Neural crest cell (in vitro differentiated cells): ENCODE measurements around the gene NBPF12.

DNA sequence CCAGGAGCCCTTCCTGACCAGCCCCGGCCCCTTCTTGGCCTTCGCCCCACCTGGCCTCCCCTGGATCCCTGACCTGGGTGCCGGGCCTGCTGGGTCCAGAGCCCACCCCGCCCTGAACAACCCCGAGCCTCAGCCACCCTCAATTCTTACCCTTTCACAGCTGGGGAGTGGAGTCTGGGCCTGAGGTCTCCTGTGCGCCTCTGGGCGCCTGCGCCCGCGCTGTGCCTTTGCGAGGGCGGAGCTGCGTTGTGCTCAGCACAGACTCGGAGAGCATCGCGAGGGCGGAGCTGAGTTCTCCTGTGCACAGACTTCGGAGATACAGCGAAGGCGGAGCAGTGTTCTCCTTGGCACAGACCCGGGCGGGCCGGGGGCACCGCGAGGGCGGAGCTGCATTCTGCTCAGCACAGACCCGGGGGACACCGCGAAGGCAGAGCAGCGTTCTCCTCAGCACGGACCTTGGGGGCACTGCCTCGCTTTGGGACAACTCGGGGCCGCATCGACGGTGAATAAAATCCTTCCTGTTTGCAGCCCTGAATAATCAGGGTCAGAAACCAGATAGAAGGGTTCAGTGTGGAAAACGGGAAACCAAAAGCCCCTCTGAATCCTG is 481.2 kb downstream of the H3-7 start:
- PRO-cap = no peak

- PRO-cap = unidirectional peak, plus-strand start at chr1:143643458
Observed at GRCh38 chr1:143643029-143643667, 262.6 kb downstream of the H3-7 start.

DNA sequence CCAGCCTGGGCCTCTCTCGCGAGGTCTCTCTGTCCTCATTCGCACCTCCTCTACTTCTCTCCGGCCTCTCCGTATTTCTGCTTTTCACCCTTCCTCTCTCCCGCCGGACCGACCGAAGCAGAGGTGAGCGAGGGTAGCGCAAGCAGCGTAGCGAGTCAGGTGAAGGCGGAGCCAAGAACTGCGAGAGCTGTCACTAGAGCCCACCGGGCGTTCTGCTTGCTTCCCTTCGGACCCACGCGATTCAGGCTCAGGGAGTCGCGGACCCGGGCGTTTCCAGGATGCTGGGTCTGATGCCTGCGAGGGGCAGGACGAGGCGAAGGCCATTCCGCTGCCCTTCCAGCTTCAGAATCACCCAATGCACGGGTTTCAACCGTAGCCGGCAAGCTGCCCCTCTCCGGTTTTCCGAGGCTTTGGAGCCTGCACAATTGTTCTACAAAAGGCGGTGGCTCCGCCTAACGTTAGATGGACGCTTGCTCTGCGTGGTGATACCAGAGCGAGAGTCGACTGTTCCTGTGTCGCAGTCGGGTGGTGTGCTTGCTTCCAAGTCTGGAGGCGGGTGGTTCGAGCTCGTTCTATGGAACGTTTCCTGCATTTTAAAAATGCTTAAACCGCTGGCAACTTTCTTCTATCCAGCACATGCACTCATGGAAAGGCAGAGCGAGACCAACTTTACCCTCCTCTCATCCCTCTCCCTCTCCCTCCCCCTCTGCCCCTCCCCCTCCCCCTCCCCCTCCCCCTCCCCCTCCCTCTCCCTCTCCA is 244.2 kb downstream of the H3-7 start:
- PRO-cap = no peak

DNA sequence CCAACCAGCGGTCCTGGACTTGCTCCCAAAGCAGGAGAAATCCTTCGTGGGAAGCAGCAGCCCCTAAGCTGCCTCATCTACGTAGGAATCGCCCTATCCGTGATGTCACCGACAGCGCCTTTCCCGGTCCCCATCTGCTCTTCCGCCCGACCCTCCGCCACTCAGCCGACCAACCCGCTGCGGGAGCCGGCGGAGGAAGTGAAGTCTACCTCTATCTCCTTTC is 206.1 kb downstream of the H3-7 start:
- PRO-cap = no peak

DNA sequence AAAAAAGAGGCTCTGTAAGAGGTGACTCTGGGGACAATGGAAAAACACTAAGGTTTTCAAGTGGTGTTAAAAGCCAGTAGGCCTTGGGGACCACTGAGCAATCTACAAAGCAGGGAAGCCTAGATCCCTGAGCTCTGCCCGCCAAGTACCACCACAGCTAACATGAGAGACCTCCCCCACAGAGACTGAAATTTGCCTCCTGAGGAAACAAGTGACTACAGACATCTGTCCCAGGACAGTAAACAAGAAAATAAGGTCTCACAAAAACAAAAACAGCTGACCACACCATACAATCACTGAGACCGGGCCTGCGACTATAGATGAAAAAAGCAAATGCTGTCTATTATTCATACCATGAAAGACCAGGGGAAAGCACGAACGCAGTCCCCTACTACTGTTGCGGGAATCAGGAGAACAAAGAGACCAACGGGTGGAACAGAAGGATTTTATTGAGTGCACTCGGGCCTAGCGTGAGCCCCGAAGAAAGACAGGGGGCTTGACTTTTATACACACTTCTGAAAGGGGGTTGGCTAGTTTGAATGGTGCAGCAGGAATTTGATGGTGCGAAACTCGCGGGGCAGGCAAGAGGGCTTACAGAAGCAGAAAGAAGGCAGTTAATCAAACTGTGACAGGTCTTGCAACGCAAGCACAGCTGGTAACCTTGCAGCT is 47.1 kb upstream of the PPIAL4F start:
- PRO-cap = bidirectional peak, plus-strand start at position 532 of the sequence, minus-strand start at position 479 of the sequence

- PRO-cap = bidirectional peak, plus-strand start at chr1:145215262, minus-strand start at chr1:145215261
Observed at GRCh38 chr1:145214919-145215710, 26.9 kb downstream of the PPIAL4D start.

- PRO-cap = no peak
Observed at GRCh38 chr1:145707987-145708541, 896 bp upstream of the PDZK1 start.

- PRO-cap = no peak
Observed at GRCh38 chr1:145720939-145721608, 1.8 kb downstream of the CD160 start.

- PRO-cap = no peak
Observed at GRCh38 chr1:145751316-145751836, 32.1 kb downstream of the CD160 start.

DNA sequence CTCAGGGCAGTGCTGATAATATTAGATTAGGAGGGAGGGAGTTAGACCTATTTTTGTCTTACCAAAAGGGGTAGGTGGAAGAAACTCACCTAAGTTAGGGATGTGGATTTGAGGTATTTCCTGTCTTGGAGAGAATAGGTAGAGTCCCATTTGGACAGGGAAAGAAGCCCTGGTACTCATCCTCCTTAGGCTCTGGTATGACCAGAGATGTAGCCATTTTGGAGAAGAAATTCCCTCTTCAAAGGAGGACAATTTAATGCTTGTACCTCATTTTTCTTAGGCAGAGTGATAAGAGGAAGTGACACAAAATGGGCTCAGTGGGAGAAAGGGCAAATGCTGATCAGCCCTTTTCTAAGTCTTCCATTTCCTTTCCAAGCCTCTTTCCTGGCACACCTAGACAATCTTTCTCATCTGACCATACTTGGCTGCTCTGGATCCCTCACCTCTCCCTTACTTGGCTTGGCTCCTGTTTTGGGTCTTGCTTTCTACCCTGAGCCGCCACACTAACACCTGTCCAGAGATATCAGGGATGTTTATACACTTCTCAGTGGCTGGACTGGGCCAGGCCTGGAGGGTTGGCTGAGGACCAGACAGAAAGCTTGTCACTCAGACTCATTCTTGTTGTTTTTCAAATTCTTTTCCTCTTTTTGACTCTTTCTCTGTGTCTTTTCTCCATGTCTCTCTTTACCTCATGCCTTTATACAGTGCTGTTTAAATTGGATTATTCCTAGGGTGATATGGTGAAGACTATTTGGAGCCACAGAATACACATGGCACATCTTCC is 13.2 kb downstream of the TXNIP start:
- PRO-cap = no peak

GRCh38 chr1:145992448-145993189 is 3.8 kb downstream of the TXNIP start:
- PRO-cap = no peak

DNA sequence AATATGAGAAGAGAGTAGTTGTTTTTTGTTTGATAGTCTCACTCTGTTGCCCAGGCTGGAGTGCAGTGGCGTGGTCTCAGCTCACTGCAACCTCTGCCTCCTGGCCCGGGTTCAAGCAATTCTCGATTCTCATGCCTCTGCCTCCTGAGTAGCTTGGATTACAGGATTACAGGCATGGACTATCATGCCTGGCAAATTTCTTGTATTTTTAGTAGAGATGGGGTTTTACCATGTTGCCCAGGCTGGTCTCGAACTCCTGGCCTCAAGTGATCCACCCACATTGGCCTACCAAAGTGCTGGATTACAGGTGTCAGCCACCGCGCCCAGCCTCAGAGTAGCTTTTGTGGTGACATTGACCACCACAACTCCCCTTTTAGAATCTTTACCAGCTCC is 5.2 kb downstream of the HJV start:
- PRO-cap = no peak

DNA sequence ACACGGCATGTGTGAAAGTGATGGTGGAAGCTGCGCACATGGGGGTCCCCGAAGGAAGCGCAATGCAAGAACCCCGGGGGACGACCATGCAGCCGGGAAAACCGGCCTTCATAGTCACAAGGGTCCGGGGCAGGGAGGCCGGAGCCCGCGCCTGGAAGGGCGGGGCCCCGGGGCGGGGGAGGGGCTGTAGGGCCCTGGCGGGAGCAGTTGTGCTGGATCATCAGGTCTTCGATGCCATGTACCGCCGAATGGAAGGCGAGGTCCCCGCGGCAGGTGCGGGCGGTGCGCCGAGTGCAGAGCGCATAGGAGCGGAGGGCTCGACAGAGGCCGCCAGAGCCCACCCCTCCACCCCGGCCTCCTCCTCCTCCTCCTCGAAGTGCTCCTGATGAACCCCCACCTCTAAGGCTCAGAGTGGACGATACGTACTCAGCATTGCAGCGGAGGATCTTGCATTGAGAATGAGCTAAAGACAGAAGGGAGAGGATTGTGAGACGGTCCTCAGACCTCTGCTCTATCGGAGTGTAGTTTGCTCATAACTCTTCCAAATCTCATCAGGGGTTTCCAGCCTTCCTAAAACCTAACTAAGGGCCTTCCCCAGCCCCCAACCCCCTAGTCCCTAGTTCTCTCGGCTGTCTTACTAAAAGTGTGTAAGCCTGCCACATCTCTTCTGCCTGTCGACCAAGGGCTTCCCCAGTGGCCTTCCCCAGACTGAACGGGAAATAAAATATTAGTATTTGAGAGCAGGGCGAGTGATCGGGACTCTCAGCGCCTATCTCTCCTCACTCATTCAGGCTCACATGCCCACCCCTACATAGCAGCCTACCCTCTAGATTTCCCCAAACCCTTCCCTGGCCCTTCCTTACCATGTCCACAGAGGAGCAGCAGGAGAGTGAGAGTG is 2.0 kb downstream of the HJV start:
- PRO-cap = no peak

GRCh38 chr1:146376208-146376724 is 31.7 kb upstream of the PPIAL4H start:
- PRO-cap = bidirectional peak, plus-strand start at chr1:146376807, minus-strand start at chr1:146376409

- PRO-cap = no peak
Observed at GRCh38 chr1:146486375-146487127, 142.0 kb upstream of the PPIAL4H start.

GRCh38 chr1:146934344-146935234 is 3.5 kb upstream of the NBPF12 start:
- PRO-cap = no peak

GRCh38 chr1:146937943-146938912 is at the start of gene NBPF12:
NBPF12 (plus strand) TSS chr1:146938324.
- PRO-cap = unidirectional peak, plus-strand start at chr1:146938375; bidirectional peak, plus-strand start at chr1:146938545, minus-strand start at chr1:146938582; bidirectional peak, plus-strand start at chr1:146938773, minus-strand start at chr1:146938670

- PRO-cap = no peak
Observed at GRCh38 chr1:147110027-147110401, 62.3 kb downstream of the PRKAB2 start.

DNA sequence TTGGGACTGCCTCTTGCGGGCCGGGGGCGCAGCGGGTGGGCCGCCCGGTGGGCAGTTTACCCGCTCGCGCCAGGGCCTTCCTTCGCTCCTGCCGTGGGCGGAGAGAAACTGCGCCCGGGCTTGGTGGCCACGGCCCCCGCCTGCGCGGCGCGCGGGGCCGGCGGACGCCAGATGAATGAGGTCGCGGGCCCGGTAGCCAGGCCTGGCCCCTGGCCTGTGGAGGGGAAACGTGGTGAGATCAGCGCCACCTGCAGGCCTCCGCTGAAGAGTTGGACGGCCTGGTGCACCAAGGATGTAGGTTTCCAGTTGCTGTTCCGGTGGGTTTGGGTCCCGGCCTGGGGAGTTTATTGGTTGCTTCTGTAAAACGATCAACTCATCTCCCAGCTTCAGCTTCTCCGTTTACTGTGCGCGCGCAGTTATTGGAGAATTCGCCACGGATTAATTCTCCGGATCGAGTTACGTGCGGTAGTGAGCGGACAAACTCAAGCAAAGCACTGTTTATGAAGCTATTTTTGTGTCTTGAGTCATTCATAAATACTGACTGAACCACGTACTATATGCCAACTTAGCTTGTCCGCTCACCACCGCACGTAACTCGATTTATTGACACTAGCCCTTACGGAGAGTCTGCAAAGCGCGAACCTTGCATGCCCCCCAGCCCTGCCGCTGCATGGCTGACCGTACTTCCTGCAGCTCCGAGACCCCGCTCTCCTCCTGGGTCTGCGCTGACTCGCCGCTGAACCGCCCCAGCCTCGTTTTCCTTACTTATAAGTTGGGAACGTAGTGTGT is 584 bp downstream of the CHD1L start:
- PRO-cap = bidirectional peak, plus-strand start at position 264 of the sequence, minus-strand start at position 177 of the sequence

GRCh38 chr1:147527374-147527667 is 14.0 kb upstream of the BCL9 start:
- PRO-cap = no peak